NALM6 (cell line): Measurements from ENCODE around the genes NT5C3B, DHX58 and NAGLU.

DNA sequence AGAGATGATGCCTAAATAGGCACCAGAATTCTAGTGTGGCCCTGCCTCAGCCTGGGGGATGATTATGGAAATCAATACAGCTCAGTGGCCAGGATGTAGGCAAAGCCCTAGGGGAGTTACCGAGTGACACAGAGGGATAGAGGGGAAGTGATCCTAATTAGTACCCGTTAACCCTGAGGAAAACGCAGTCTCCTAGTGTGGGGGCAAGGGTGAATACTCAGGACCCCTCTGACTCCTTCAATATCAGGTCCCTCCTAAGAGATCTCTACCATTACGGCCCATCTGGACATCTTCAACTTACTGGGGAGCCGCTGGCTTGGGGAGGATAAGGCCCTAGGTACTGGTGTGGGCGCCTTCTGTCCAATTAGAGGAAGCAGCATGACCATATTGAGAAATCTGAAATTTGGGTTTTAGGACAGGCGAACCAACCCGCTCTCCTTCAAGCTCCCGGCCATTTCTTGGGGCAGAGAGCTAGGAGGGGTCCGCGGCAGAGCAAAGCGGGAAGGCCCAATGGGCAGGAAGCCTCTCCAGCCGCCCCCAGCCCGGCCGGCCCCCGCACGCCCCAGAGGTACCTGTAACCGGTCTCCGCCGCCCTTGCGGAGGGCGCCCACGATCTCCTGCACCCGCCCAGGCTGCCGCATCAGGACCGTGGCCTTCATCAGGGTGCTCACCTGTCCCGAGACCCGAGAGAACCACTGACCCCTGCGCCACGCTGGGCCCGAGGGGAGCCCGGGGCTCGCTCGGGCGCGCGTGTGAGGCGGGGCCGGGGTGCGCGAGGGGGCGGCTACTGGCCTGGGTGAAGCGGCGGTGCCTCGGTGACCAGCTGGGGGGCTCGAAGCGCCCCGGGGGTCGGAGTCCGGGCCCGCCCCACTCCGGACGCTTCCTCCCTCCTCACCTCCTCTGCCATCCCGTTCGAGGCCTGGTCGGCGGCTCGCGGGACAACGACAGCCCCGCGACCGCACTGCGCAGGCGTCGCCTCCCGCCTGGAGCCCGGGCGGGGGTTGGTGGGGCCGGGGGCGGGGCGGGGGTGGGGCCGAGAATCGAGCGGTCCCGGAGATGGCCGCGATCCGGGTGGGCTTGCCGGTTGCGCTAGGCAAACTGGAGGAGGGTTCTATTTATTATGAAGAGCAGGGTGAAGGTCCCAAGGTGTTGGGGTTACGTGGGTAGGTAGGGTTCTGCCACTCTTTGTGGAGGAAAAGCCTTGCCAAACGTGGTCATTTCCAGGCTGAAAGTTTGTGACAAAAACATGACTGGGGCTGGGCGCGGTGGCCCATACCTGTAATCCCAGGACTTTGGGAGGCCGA lies at the start of gene NT5C3B:
Gene NT5C3B (minus strand): TSS at position 946 of the 1,304 bp plus-strand sequence.
- PRO-cap, result bidirectional peak, plus-strand start at position 1,047 of the sequence, minus-strand start at position 914 of the sequence

GRCh38 chr17:41869321-41869702 lies 4.1 kb upstream of the KLHL11 start:
- PRO-cap, result no peak

- PRO-cap, result no peak
Observed at GRCh38 chr17:41871659-41872402, 6.6 kb upstream of the KLHL11 start.

- PRO-cap, result no peak
Observed at GRCh38 chr17:41885900-41886321, 20.7 kb upstream of the KLHL11 start.

DNA sequence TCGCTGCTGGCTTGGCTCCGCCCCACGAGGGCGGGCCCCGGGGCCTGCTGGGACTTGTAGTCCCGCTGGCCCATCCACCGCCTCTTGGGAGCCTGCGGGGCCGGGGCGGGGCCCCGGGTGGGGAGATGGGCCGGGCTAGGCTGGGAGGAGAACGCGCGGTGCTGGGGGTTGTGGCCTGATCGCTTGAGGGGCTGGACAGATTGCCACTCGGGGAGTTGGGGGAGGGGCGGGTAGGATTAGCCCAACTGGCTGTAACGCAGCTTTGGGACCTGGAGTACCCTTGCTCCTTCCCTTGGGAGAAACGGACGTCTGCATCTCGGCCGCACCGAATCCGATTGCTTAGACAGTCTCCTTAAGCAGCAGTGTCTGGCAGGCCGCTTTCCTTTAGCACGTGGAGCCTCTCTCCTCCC lies 342 bp upstream of the ACLY start:
- PRO-cap, result bidirectional peak, plus-strand start at position 145 of the sequence, minus-strand start outside the sequence

DNA sequence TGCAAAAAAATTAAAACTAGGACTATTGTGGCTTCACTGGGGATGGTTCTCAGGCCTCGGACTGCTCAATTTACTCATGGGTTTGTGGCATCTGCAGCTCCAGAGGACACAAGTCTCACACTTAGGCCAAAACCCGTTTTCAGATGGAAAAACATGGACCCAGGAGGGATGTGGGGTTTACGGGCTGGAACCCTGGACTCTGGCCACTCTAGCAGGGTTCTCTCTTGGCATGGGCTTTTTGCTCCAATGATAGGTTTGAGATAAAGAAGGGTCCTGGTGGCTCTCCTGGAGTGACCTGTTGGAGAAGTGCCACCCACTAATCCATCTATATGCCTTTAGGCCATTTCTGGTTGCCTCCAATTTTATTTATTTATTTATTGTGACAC lies 2.6 kb downstream of the CNP start:
- PRO-cap, result no peak

DNA sequence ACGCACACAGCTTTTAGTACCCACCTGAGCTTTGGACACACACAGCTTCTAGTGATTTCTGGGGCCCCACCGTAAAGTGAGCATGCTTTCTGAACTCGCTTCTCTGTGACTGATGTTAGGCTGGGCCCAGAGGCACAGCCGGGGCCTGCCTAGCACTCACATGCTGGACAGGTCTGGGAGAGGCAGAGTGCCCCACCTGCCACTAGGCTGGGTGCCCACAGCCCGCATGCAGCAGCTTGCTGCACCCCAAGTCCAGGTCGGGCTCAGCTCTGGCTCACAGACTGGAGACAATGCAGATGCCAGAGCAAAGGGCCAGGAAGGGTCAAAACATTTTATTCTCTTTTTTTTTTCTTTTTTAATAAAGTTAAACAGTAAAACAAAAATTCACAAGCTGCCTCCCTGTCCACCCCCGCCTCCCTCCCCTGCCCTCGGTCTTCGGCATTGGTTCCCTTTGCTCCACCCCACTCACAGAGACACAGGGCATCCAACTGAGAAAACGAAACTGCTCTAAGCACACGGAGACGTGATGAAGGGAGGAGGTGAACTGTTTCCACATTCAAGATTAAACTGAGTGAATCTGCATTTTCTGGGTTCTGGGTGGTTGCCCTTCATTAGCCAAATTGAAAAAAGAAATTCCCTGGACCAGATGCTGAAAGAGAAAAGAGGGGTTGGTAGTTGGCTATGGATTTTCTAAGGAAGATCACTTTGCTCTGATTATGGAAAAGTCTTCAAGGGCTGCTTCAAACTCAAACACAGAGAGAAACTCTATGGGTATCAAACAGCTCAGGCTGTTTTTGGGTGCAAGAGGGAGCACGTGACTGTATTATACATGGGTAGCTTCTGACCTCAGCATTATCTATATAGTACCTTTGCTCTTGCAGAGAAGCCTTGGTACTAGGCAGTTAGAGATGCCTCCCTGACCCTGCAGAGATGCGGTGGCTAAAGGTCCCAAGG lies 9.8 kb downstream of the CNP start:
- PRO-cap, result no peak

GRCh38 chr17:42023406-42023998 lies 3.6 kb downstream of the NKIRAS2 start:
- PRO-cap, result no peak

GRCh38 chr17:42112386-42112934 lies at the start of gene DHX58:
Gene DHX58, minus strand, starts transcription at chr17:42112714.
- PRO-cap, result bidirectional peak, plus-strand start at chr17:42112824, minus-strand start at chr17:42112666

DNA sequence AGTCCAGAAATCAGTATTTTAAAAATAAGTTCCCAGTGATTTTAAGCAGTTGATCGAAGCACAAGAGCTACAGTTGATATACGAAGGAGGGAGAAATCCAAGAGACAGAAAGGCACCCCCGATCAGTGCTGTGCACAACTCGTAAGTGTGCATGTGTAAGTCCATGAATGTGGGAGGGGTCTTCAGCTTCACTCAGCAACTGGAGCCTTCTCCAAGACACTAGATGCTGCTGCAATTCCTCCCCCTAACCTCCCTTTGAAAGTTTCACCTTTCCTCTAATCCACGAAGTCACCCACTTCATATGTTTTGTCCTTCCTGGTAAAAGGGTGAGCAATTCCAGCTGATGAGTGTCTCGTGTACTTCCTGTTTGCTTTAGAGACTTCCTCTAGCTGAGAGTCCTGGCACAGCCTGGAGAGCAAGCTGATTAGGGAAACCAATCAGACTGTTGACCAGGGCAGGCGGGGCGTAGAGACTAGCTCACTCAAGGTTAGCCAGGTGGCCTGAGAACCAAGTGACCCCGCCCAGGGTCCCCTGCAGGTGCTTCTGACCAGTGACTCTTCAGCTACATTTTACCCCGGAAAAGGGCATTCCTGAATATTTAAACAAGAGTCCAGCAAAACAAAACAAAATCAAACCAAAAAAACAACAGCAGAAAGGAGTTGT lies 13.0 kb downstream of the HSPB9 start:
- PRO-cap, result no peak

DNA sequence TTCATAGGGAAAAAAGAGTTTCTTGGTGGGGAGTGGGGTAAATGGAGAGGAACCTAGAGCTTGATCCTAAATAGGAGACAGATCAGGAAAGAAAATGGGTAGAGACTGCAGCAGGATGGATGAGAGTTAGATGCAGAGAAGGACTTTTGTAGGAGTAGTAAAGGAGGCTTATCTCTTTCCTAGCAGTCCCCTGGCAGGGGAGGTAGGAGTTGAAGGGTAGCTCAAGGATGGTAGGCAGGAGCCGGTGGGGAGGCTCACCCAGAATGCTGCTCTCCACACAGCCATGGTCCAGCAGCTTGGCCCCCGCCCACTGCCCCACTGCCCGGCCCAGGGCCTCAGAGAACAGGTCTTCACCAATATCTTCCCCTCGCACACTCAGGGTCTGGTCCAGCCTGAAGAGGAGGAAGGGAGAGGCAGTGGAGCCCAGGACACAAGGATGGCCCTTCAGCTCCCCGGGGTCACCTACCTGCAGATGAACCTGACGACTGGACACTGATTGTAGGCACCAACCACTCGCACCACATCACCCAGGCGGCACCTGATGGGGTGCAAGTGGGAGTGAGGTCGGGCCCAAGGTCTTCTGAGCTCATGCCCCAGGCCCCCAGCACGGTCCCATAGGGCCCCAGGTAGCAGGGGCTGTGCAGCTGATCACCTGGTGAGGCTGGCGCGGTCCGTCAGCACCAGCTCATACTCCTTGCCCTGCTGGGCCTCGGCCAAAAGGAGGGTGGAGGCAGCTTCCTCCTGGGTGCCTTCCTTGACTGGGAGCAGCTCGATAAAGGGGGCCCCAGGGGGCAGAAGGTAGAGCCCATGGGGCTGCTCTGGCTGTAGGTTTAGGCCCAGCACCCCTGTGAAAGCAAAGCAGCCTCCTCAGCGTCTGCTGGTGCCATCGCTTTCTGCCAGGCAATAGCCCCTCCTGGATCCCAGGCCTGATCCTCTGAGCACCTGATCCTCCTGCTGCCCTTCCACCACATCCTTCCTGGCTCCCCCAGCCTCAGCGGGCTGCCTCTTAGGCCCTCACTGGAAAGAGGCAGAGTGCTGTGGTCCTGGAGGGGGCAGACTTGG lies 3.6 kb downstream of the GHDC start:
- PRO-cap, result no peak

DNA sequence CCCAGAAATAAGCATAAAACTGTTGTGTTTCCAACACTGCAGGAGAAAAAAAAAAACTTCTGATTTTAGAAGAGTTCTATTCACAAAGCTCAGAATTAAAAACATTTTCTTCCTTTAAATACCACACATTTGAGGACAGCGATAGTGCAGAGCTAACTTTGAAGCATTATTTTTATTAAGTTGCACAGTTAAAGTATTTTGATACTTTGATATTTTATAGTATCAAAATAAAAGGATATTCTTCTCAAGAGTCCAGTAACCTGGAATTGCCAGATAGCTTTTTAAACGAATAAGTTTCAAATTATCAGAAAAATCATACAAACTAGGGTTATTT lies 3.0 kb downstream of the STAT5B start:
- PRO-cap, result no peak

DNA sequence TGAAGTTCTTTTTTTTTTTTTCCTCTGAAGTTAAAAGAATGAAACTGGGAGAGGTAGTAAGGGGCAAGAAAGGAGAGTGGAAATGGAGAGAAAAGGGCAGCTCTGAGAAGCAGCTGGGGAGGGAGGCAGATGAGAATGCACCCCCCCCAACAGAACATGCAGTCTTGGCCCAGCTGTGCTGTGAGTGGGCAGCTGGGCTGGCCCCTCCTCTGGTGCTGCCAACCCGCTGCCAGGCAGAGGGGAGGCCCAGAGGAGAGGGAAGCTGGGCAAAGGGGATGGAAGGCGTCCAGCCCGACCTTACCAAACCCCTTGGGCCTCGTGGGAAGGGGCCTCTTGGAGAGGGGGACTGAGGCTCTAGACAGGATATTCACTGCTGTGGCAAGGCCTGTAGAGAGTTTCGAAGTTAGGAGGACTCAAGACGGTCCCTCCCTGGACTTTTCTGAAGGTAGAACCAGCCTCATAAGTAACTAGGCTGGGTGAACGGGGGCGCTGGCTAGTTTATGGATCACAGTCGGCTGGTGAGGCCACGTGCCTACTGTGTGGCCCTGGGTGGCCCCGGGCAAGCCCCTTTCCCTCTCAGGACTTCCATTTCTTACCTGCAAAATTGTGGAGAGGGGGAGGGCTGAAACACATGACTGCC lies 987 bp upstream of the STAT5A start:
- PRO-cap, result no peak

DNA sequence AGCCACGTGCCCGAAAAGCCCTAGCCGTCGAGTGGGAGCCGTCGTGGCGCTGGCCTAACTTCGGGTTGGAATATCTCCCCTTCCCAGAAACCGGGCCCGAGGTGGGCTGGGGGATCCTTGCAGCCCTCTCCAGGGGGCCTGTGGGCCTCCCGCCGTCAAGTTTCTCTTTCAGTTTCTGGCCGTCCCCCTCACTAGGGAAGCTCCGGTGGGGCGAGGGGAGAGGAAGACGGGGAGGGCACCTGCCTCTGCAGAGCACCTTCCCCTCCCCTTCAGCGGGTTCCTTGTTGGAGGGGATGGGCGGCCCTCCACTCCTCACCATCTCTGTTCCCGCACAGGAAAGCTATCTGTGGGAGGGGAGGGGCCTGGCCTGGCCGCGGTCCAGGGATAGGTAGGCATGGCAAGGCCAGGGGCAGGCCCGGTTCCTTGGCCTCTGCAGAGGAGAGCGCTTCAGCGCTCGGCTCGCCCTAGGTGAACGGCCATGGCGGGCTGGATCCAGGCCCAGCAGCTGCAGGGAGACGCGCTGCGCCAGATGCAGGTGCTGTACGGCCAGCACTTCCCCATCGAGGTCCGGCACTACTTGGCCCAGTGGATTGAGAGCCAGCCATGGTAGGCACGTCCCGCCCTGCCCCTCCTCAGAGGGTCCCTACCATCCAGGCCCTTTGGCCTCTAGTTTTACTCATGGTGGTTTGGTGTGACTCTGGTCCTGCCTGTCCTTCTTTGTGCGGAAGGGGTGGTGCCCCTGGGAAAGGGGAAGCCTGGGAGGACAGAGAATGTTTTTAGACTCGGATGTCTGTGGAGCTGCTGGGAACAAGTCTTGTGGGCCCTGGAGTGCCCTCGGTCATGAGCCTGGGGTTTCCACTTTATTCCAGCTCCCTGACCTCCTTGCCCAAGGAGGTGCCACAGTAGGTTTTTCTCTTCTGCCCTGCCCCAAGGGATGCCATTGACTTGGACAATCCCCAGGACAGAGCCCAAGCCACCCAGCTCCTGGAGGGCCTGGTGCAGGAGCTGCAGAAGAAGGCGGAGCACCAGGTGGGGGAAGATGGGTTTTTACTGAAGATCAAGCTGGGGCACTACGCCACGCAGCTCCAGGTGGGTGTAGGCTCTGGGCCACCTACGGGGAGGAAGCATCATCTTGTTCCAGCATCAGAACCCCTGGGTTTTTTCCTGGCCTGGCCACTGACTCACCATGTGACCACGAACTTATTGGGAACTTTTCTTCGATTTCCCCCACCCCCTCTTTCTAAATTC lies 1.1 kb downstream of the STAT5A start:
- PRO-cap, result no peak

GRCh38 chr17:42338504-42338810 lies 49.8 kb downstream of the STAT3 start:
- PRO-cap, result no peak

DNA sequence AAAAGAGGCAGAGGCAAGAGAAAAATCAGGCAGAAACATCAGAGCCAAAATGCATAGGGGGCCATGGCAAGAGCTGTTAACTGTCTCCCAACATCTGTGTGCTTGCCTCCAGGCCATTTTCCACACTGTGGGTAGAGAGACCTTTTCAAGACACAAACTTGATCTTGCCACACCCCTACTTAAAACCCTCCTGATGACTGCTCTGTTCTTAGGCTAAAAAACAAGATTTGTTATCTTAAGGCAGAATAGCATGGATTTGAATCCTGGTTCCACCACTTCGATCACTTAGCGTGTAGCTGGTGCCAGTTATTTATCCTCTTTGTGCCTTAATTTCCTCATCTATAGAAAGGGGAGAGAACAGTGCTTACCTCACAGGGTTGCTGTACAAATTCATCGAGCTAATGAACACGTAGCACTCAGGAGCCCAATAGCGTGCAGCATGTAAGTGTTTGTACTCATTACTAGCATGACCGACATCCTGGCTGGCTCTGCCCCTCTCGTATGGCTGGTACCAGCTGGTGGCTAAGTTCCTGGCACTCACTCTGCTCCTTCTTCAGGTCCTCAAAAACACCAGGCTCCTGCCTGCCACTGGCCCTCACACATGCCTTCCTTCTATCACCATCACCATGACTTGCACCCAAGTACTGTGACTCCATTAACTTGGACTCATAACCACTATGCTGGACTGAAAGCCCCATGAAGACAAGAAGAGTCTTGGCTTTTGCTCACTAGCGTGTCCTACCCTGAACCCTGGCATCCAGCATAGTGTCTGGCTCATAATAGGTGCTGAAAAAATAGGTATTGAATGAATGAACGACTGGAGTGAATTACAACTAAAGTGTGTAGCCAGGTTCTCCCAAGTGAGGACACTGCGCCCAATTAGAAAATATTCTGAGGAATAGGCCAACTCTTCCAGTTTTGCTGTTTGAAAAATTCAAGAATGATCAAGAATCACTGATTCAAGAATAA lies 25.6 kb downstream of the STAT3 start:
- PRO-cap, result no peak

- PRO-cap, result no peak
Observed at GRCh38 chr17:42387066-42387653, 1.1 kb downstream of the STAT3 start.

DNA sequence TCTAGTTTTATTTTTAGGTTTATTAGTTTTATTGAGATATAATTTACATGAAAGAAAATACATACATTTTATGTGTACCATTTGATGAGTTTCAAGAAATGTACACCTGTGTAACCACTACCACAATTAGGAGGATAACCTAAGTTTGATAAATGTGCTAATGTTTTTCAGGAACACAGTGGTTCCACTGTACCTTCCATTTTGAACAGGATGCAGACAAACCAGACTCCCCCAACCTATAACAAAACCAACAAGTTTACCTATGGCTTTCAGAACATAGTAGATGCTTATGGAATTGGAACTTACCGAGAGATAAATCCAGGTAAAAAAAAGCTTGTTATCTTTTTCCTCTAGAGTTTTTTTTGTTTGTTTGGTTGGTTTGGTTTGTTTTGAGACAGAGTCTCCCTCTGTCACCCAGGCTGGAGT lies 31.7 kb downstream of the ATP6V0A1 start:
- PRO-cap, result no peak

GRCh38 chr17:42535639-42536926 lies at the start of gene NAGLU:
Gene NAGLU, plus strand, starts transcription at chr17:42536241.
- PRO-cap, result bidirectional peak, plus-strand start at chr17:42536264, minus-strand start at chr17:42536136; bidirectional peak, plus-strand start at chr17:42536722, minus-strand start at chr17:42536563

GRCh38 chr17:42572871-42573768 lies 4.4 kb downstream of the PSMC3IP start:
- PRO-cap, result no peak